Cardiac muscle cell (in vitro differentiated cells and primary cell): ENCODE data around the genes PROP1 and MGAT4B.

GRCh38 chr5:177538858-177539222, 15.5 kb downstream of the FAM193B start:
- RAMPAGE, long total RNA, result no peak
- RRBS, result no CpG with 5 or more reads among the region's 9 CpGs

GRCh38 chr5:177670055-177670486, 70.1 kb downstream of the B4GALT7 start:
- RAMPAGE, long total RNA, result no peak
- RRBS, result no CpG with 5 or more reads among the region's 5 CpGs

DNA sequence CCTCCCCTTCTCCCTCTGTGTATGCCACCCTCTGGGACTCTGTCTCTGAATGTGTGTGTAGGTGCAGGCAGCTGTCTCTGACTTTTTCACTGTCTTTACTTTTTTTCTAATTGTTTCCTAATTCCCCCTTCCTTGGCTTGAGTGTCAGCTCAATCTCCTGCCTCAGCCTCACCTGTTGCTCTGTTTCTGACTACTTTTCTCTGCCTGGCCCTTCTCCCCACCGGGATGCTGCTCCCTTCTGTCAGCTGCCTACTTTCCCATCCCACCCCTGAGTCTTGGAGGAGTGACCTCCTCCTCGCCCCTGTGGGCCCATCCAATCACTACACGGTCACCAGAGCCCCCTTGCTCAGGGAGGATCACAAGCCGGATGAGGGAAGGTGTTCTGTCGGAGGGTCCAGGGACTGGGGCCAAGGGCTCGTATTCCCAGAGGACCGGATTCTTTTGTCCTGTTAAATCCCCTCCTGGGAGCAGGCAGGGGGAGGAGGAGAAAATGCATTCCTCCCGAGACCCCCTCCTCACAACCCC, at the start of gene PROP1:
PROP1 (minus strand) TSS at position 229 of the 525 bp plus-strand sequence.
- RAMPAGE, long total RNA, result no peak
- RRBS, result 9% methylated on average over 4 of the region's 8 CpGs

GRCh38 chr5:178126236-178127174, 4.3 kb upstream of the RMND5B start:
- RAMPAGE, long total RNA, result no peak
- RRBS, result no CpG with 5 or more reads among the region's 18 CpGs

GRCh38 chr5:178213644-178214902, 9.7 kb downstream of the HNRNPAB start:
- RAMPAGE, long total RNA, result no peak
- RRBS, result no CpG with 5 or more reads among the region's 14 CpGs

- RAMPAGE, long total RNA, result no peak
- RRBS, result no CpG with 5 or more reads among the region's 6 CpGs
These were observed 129.9 kb downstream of the COL23A1 start for GRCh38 chr5:178460361-178460700.

- RAMPAGE, long total RNA, result no peak
- RRBS, result no CpG with 5 or more reads among the region's 9 CpGs
These were observed 45.1 kb downstream of the COL23A1 start for GRCh38 chr5:178545100-178545563.

DNA sequence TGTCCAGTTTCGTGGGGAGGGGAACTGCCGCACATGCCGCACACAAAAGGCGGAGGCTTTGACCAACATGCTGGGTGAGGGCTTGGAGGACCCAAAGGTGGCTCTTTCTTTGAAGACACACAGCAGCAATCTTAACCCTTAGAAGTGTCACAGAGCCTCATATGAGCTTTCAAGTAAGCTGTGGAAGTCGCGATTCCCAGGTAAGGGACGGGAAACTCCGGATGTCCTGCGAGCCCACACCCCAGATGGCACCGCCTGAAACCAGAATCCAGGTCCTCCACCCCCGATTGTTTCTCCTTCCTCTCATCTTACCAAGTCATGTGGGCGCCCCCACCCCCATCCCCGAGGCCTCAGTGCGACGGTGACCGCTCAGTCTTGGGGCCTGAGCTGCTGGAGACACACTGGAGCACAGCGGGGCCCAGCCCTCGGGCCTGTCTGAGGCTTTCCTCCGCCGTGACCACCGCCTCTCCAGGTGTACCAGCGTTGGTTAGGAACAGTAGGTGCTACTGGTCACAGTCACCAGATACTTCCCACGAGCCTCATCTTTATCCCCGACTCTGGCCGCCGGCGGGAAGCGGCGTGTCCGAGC, 1.1 kb downstream of the COL23A1 start:
- RAMPAGE, long total RNA, result no peak
- RRBS, result no CpG with 5 or more reads among the region's 30 CpGs

DNA sequence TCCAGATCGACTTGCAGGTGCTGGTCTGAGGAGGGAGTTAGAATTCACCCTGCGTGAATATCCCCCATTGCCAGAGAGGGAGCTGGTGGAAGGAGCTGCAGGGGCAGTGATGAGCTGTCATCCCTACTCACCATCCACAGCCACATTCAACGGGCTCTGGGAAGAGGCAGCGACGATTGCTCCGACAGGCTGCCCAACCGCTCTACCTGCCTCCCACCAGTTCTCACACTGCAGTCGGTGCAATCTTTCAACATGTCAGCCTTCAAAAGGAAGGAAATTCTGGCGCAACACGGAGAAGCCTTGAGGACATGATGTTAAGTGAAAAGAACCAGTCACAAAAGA, 40.9 kb upstream of the CLK4 start:
- RAMPAGE, long total RNA, result no peak
- RRBS, result no CpG with 5 or more reads among the region's 10 CpGs

DNA sequence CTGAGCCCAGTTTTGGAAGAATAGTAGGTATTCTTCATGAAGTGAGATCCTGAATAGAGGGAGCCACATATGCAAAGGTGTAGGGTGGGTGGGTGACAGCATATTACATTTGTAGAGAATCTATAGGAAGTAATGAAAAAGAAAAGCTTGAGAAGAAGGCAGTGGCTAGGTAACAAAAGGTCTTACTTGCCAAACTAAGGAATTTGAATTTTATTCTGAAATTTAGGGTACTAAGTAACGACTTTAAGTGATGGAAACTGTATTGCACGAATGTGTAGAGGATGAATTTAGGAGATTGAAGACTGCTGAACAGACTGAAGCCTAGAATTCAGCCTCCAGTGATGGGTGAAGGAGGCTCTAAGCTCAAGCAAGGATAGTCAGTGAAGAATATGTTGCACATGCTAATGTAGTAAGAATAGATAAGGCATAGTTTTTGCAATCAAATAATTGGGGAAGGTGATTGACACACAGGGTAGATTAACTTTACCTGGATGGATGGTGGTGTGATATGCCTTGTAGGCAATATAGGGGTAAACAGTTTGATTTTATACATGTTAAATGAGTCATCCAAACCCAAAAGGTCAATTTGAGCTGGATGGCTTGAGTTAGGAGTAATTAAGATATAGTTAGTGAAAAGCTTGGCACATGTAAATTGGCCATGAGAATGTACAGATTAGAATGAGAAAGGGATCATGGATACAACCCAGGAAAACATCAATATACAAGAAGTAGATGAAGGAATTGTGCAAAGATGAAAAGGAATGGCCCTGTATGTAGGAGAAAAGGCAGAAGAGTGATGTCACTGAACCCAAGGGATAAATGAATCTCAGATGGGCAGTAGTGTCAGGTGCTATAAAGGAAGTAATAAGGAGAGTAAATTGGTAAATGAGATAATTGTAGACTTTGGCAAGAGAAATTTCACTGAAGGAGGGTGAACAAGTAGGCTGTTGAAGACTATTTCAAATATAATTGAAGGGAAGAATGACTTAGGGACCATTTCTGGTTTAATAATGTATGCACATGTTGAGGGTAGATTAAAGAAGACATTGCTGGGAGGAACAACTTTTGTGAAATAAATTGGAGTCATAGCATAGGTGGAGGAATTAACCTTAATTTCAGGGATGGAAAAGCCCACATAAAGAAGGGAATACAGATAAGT, 9.6 kb upstream of the ZFP2 start:
- RAMPAGE, long total RNA, result no peak
- RRBS, result no CpG with 5 or more reads among the region's 2 CpGs

GRCh38 chr5:179190855-179191279, 130.7 kb downstream of the ZNF354C start:
- RAMPAGE, long total RNA, result no peak
- RRBS, result no CpG with 5 or more reads among the region's 18 CpGs

- RAMPAGE, long total RNA, result no peak
- RRBS, result no CpG with 5 or more reads among the region's 7 CpGs
These were observed 8.0 kb downstream of the RUFY1 start for GRCh38 chr5:179558418-179558617.

DNA sequence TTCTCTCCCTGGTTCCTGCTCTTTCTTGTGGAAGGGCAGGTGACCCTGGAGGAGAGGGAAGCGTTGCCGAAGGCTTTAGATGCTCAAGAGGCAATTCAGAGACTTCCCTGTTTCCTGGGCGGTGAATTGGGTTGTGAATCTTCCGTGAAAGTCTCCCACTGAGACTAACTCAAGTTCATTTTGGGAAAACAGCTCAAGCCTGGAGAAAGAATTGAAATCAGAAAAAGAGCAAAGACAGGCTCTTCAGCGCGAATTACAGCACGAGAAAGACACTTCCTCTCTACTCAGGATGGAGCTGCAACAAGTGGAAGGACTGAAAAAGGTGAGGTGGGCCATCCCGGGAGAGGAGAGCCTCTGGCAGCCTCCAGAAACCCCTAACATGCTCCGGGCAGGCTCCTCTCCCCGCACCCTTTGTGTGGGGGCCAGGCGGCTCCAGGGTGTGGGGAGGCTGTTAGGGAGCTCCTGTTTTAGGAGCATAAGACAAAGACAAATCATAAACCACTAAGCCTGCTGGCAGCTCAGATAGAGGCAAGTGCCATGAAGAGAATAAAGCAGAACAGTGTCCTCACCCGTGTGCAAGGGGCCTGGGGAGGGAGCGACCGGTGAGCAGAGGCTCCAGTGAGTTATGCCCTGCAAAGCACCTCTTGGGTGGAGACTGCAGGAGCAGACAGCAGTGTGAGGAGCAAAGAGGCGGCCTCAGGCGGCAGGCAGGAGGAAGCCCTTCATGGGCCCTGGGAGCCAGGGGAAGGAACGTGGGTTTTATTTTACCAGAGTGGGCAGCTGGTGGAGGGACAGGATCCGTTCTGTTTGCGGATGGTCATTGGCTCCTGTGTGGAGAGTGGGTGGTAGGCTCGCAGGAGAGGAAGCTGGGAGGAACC, 24.7 kb downstream of the HNRNPH1 start:
- RAMPAGE, long total RNA, result no peak
- RRBS, result 85% methylated on average over 1 of the region's 20 CpGs

DNA sequence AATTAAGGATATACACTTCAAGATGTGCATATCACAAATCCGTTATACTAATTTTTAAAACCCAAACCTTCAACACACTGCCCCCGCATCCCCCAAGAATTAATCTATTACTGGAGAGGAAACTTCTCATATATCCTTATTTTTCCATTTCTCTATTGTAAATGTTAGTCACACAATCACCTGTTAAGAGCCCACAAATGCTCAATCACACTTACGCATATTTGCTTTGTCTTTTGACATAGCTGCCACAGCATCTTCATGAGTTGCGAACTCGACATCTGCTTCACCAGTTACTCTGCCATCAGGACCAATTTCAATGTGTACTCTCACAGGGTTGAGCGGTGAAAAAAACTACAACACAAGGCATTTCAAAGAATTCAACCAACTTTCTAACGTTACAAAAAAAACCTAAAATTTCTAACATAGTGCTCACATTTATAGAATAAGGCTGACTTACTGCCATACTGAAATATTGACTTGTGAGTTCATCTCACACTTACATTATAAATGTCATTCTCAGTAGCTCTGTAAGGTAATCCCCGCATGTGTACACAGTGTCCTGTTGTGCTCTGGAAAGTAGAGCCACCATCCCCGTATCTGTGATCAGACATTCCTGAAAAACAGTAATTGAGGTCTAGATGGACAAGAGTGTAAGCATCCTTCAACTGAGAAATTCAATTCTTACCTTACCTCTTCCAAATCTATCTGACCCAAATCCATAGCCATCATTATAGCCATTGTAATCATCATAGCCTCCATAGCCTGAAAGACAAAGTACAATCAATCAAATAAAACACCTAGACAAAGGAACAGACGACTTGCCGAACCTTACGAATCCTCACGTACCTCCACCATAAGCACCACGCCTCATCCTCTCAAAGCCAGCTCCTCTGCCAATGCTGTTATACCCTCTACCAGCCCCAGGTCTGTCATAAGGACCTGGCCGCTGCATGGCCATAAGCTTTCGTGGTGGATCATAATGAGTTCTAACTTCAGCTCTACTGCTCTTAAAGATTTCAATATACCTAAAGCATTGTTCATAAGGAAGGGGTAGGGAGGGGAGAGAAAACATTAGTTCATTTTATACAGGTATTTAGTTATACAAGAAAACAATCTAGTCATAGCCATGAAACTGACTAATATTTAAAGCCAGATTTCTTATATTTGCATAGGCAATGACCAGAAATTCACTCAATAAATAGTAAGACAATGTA, 5.8 kb downstream of the HNRNPH1 start:
- RAMPAGE, long total RNA, result no peak
- RRBS, result no CpG with 5 or more reads among the region's 16 CpGs

- RAMPAGE, long total RNA, result no peak
- RRBS, result no CpG with 5 or more reads among the region's 7 CpGs
These were observed 2.6 kb upstream of the MAML1 start for GRCh38 chr5:179729761-179730718.

- RAMPAGE, long total RNA, result no peak
- RRBS, result 2% methylated on average over 30 of the region's 98 CpGs
These were observed 690 bp downstream of the MAML1 start for GRCh38 chr5:179732958-179734066.

DNA sequence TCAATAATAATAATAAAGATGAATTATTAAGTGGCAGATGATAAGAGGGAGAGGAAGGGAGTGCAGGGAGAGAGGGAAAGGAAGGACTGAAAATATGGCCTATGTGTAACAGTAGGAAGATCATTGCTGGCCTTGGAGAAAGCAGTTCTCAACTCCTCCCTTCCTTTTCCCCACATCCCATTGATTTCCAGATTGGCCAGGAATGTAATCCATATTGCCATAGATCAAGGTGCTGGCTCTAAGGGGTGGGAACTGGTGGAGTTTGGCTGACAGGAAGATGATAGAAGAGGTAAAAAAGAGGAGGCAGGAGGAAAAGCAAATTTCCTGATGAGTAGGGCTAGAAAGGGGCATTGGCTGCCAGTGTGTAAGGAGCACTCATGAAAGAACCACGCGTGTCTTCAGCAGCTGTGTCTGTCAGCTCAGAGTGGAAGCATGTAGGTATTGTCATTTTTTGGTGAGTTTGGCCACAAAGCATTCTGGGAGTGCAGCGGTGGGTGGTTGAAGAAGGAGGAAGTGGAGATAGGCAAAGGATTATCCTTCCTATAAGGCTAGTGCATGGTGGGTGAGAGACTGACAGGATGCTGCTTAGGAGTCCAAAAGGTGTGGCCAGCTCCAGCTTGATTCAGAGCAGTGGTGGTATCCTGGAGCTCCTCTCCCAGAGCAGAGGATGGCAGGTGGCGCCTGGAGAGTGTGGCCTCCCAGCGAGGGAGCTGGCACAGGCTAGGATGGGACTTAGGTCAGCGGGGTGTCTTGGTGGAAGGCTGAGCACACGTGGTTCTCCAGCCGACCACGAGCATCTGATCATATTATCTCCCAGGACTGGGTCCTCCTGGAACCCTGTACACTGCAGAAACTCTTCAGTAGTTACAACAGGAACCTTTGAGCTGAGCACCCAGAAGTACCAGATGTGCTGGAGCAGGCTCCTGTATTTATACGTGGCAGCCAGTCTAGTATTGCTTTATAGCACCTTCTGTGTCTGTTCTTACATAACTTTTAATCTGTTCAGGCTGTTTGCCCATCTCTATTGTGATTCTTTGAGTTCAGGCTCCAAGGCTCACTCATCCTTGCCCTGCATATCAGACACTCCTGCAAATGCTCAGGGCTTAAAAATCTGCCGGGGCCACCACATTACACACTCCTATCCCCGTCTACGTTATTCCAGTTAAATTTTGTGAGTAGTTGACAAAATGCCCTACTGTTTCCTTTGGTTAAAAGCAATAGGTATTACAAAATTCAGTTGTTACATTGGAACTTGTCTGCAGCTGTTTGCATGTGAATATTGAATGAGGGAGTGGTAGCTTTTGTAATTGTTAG, 29.5 kb downstream of the MAML1 start:
- RAMPAGE, long total RNA, result no peak
- RRBS, result no CpG with 5 or more reads among the region's 13 CpGs

DNA sequence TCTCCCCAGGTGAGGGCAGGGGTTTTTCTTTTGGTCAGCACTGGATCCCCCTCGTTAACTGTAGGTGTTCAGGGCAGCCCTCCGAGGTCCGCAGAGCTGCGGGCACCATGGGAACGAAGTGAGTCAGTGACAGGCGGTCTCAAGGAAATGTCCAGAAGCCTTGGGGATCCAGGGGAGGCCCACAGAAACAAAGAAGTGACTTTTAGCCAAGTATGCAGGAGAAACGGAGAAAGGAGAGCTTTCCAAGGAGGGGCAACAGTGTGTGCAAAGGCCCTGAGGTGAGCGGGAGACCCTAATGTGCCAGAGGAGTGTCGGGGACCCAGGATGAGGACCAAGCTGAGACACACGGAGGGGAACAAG, 3.1 kb downstream of the LTC4S start:
- RAMPAGE, long total RNA, result no peak
- RRBS, result no CpG with 5 or more reads among the region's 10 CpGs

GRCh38 chr5:179806149-179807246, at the start of gene MGAT4B:
Gene MGAT4B (minus strand): TSS chr5:179806866.
- RAMPAGE, long total RNA, result no peak
- RRBS, result 2% methylated on average over 61 of the region's 141 CpGs

GRCh38 chr5:179818601-179819351, 1.9 kb upstream of the SQSTM1 start:
- RAMPAGE, long total RNA, result no peak
- RRBS, result 2% methylated on average over 21 of the region's 40 CpGs